Hematopoietic multipotent progenitor cell (in vitro differentiated cells): ENCODE data around the genes TEX13D and BCORL1.

GRCh38 chrX:123779951-123780340, 47.1 kb upstream of the THOC2 start:
- CAGE, long polyA plus RNA: no peak

DNA sequence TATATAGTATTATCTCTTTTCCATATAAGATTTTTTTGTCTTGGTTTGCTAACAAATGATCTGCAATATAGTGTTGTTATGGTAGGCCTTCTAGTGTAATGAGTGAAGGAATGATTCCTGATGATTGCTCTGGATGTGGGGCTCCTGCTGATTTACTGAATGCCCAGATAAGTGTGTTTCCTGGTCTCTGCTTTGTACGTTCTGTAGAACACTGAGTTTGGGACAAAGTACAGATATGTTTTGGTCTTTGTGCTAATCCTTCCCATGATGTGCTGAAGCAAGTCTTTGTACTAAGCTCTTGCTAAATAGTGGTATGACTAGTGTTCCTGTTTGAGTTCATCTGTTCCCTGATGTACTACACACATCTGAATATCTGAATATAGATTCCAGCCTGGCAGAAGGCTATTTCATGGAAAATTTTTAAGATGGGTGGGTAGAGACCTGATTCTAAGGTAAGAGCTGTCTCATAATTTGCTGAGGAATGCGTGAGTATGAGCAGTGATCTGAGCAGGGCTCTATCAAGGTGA, 36.9 kb upstream of the XIAP start:
- CAGE, long polyA plus RNA: no peak

DNA sequence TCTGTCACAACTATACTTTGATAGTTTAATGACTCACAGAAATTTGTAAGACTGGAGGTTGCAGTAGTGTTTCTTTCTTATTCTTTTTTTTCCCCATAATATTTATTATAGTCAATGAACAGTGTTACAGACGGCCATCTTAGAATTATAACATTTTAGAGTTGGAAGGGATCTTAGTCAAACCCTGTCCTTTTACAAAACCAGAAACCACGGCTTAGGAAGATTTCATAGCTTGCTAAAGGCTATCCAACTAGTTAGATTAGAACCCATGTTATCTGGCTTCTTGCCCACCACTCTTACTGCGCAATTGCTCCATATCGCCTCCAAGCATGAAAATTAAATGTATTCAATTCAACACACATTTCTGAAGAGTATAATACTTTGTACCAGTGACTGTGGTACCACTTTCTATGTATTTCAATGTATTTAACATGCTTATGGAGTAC, 1.1 kb downstream of the XIAP start:
- CAGE, long polyA plus RNA: no peak

DNA sequence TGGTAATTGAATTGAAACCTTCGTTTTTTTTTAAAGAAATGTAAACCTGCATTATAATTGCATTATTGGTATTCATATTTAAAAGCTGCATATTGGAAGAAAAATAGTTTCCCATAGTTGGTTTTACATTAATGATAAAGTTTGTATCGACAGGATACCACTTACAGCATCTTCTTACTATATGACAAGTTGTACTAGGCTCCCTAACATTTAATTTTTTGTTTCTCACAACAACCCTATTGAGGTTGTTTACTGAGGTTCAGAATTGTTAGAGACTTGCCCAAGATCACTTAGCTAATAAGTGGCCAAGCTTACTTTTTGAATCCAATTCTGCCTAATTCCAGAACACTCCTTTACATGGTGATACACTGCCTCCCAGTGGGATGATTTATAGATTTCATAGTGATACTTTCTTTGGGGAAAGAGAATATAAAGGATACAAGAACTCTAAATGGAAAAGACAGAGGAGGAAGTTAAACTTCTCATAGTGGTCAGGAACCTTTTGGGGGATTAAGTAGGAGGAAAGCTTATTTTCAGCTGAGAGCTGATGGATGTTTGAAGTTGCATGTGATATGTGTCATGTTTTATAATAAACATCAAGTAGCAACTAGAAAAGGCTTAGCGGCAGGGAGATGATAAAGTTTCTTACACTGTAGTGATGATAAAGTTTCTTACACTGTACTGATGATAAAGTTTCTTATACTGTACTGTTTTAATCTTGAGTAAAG, 15.2 kb downstream of the STAG2 start:
- CAGE, long polyA plus RNA: no peak

- CAGE, long polyA plus RNA: no peak
Observed at GRCh38 chrX:124194725-124195371, 137.6 kb upstream of the TEX13D start.

- CAGE, long polyA plus RNA: no peak
Observed at GRCh38 chrX:124332306-124332983, at the start of gene TEX13D. TSS of gene TEX13D (plus strand) at chrX:124332660.

DNA sequence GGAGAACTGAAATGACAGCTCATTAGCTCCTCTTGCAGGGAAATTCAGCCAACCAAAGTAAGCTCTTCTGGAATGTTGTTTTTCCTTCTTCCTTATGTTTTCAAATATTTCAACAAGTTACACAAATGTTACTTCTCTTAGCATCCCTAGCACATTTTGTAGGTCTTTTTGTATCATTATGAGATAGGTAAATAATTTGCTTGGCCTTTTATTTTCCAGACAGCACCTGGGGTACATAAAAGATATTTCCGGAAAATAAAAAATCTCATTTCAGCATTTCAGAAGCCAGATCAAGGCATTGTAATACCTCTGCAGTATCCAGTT, 23.6 kb downstream of the SH2D1A start:
- CAGE, long polyA plus RNA: no peak

- CAGE, long polyA plus RNA: no peak
Observed at GRCh38 chrX:128122525-128122958, 70.3 kb upstream of the ACTRT1 start.

DNA sequence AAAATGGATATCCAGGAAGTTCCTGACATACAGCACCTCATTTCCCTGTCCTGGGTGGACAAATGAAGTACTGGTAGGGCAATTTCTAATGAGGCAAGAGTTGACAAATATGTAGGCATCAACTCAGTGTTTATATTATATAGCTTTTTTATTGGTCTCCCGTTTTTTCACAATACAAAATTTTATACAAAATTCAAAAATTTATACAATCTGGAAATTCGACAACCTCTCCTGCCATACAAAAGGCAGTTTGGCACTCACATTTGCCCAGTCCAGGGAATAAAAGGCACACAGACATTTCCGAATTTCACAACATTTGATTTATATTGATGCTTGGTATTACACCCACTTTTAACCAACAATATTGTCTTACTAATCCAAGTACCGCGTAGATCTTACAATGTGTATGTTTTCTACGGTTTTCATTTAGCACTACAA, 1.9 kb downstream of the SMARCA1 start:
- CAGE, long polyA plus RNA: no peak

GRCh38 chrX:129540611-129541258, 676 bp downstream of the OCRL start:
- CAGE, long polyA plus RNA: no peak

DNA sequence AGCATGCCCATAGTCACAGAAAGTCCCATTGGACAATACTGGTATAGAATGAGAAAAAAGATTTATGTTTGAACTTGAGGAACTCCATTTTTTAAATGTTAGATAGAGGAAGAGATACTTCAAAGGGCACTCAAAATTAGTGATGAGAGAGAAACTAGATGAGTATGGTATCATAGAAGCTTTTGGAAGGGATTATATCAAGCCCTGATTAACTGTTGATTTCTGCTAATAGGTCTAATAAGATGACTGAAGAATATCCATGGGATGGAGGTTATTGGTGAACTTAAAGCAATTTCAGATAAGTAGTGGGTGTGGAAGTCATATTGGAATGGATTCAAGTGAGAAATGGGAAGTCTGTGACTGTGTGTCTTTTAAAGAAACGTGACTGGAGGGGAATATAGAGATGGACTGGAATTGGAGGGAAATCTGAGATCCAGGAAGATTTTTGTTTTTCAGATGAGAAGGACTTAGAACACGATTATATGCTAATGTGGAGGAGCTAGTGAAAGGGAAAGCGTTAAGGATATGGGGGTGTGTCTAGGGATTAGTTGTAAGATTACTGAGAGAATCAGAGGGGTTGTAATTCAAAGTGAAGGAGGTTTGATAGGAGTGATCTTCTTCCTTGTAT, 13.1 kb downstream of the OCRL start:
- CAGE, long polyA plus RNA: no peak

DNA sequence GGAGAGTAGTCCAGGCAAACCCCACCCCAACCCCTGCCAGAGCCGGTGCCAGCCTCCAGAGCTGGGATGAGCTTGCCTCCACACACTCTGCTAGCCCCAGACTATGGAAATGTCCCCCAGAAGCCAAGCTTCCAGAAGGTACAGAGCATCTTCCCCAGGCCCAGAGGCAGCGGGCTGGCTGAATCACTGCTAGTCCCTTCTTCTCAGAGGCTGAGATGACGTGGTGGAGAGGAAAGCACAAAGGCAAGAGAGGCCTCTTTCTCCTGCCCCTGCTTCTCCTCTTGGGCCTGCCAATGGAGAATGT, 2.0 kb downstream of the SASH3 start:
- CAGE, long polyA plus RNA: no peak

- CAGE, long polyA plus RNA: no peak
Observed at GRCh38 chrX:129959514-129959962, 22.9 kb upstream of the BCORL1 start.

GRCh38 chrX:129981534-129983040, at the start of gene BCORL1:
TSS of gene BCORL1 (plus strand) at chrX:129982635.
- CAGE, long polyA plus RNA: no peak

DNA sequence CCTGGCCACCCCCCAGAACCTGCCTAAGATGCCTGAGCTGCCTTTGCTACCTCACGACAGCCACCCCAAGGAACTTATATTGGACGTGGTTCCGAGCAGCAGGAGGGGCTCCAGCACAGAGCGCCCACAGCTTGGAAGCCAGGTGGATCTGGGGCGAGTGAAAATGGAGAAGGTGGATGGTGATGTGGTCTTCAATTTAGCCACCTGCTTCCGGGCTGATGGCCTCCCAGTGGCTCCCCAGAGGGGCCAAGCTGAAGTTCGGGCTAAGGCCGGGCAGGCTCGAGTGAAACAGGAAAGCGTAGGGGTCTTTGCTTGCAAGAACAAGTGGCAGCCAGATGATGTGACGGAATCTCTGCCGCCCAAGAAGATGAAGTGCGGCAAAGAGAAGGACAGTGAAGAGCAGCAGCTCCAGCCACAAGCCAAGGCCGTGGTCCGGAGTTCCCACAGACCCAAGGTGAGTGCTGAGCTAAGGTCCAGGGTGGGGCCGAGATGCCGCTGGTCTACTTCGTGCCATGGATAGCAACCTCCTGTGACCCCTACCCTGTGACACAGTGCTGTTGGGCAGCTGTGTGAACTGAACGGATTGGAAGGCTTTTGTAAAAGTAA, 33.4 kb downstream of the BCORL1 start:
- CAGE, long polyA plus RNA: no peak

- CAGE, long polyA plus RNA: no peak
Observed at GRCh38 chrX:130065427-130066578, 44.5 kb downstream of the ELF4 start.

DNA sequence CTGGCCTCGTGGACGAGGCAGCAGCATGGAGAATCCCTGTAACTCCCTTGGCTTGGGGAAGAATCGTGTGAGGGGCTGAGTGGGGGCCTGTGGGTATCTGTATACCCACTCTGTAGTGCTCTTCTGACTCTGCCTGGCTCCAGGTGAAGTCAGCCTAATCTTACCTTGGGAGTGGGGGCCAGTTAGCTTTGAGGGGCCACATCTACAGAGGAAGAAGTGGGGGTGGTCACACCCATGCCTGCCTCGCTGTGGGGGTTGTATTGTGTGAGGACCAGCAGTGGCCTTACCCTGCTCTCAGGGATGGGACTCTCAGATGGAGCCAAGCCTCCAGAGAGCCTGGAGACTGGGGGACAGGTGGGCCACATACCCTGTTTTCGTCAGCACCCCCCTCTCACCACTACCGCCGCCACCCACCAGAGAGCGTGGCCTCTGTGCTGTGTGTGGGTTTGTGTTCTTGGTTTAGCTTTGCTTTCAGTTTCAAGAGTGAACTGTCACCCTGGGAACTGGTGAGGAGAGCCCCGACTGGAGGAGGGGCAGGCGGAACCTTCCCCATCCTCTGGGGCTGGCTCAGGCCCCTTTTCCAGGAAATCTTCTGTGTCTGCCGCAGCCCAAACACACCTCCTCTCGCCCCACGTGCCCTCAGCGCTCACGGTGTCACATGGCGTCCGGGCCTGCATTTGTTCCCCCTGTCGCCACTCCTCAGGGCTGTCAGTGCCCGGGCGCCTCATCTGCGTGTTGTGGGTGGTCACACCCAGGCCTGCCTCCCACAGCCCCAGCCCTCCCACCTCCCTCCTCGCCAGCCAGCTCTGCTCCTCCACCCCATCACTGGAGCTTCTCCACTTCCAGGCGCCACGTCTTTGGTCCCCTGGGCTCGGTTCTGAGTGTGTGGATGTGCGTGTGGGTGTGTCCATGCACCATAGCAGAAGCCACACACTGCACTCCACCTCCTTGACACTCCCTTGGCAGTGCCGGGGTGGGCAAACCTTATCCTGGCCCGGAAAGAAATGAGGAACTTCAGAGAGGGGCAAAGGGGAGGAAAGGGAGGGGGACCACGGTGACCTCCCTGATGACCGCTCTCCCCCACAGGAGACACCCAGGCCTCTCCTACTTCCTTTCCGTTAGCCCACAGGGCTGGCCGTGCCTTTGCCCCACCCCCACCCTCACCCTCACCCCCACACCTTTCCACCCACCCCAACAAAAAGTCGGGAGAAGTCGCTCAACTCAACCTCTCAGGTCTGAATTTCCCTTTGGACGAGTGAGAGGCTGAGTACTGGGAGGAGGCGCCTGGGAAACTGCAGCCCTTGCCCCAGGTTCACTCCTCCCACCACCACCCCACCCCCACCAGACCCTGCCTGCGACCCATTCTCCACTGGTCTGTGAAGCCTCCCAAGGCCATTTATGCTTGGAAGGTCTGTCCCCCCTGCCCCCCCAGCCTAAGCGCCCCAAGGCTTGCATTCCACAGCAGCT, 27.8 kb downstream of the ELF4 start:
- CAGE, long polyA plus RNA: no peak

DNA sequence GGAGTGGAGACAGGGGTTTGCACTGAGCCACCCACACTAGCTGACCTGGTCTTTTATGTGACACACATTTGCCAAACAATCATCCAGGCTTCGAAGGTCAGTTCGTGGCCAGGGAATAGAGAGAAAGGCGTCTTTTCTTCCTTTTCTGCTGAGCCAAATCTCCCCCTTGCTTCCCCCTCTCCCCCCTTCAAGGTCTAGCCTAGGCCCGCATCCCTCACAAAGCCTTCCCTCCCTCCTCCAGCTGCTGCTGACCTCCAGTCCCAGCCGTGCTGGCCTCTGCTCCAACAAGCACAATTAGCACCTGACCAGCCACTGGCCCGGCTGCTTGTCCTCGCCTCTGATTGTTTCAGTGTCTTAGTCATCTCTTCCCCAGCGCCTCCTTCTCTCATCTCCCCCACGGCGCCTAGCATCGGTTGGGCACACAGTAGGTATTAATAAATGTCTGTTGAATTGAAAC, 4.3 kb downstream of the ELF4 start:
- CAGE, long polyA plus RNA: no peak

DNA sequence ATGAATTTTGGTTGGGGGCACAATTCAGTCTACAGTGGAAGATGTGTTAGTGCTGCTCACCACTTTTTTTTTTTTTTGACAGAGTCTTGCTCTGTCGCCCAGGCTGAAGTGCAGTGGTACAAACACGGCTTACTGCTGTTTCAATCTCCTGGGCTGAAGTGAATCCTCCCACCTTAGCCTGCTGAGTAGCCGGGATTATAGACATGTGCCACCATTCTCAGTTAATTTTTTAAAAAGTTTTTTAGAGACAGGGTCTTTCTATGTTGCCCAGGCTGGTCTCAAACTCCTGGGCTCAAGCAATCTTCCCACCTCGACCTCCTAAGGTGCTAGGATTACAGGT, 162.4 kb downstream of the RBMX2 start:
- CAGE, long polyA plus RNA: no peak

DNA sequence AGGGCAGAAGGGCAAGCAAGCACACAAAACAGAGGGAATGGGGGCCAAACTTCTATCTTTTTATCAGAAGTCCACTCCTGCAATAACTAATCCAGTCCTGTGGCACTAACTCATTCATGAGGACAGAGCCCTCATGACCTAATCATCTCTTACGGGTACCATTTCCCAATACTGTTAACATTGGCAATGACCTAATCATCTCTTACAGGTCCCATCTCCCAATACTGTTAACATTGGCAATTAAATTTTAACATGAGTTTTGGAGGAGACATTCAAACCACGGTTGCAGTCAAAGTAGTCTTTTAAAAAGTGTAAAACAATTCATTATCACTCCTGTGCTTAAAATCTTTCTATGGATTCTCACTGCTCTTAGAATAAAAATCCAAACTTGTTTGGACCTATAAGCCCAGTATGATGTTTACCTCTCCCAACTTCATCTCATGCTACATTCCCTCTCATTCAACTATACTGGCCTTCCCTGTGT, 71.9 kb downstream of the ENOX2 start:
- CAGE, long polyA plus RNA: no peak